Mesenchymal stem cell of adipose (primary cell): Measurements from ENCODE around the genes GARIN1A and GARIN1B.

- CAGE, long polyA plus RNA = no peak
These were observed 80.2 kb upstream of the GARIN1A start for GRCh38 chr7:128591670-128592536.

GRCh38 chr7:128651627-128652254 lies 20.4 kb upstream of the GARIN1A start:
- CAGE, long polyA plus RNA = no peak

DNA sequence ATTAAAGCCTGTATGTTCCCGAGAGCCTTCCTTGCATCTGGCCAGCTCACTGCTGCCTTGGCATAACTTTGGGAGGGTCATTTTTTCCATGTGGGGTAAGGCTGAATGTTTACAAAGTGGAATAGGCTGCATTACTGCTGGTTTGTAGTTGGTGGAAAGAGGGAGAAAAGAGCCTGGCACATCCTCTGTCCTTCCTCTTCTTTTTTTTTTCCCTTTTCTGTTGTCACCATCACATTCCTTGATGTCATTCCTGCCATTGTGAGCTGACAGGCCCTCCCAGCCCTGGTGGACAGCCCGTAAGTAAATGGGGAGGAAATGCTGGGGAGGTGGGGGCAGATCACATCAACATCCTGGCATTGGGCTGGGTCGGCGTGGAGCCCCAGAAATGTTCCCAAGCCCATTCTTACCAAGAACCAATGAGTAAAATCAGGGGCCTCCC lies at the start of gene GARIN1A:
TSS of gene GARIN1A (plus strand) at position 311 of the 439 bp plus-strand sequence.
- CAGE, long polyA plus RNA = no peak

DNA sequence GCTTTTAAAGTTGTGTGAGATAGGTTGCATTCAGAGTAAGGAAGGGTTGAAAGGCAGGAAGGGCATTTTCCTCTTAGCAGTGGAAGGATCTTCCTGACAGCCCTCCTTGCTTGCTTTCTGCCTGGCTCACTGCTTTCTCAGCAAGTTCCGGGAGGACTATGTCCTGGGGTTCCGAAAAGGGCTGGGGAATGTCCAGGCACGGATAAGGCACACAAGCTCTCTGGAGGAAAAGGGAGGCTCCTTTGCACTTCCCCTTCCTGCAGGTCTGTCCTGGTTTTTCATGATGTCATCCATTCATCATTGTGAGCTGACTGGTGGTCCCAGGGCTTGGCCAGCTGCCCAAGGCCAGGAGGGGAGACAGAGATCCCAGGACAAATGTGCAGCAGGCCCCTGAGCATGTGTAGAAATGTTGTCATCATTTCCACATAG lies at the start of gene GARIN1B:
TSS of gene GARIN1B (plus strand) at position 356 of the 429 bp plus-strand sequence.
- CAGE, long polyA plus RNA = no peak

DNA sequence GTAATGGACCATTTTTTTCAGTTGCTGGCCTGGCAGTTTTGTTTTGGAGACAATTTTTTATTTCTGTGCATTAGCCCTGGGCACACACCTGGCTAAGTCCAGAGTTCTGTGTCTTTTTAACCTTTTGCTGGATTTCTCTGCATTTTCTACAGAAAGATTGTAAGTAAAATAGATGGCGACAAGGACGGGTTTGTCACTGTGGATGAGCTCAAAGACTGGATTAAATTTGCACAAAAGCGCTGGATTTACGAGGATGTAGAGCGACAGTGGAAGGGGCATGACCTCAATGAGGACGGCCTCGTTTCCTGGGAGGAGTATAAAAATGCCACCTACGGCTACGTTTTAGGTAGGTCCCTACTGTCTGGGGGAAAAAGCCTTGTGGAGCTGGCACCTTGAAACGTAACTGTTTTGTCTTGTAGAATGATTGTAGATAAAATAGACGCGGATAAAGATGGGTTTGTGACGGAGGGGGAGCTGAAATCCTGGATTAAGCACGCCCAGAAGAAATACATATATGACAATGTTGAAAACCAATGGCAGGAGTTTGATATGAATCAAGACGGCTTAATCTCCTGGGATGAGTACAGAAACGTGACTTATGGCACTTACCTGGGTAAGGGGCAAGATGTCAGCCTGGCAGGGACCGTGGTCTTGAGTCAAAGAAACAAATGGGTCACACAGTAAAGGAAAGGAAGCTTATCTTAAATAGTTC lies 15.1 kb downstream of the CALU start:
- CAGE, long polyA plus RNA = no peak

- CAGE, long polyA plus RNA = no peak
These were observed 6.3 kb downstream of the OPN1SW start for GRCh38 chr7:128769129-128769758.

DNA sequence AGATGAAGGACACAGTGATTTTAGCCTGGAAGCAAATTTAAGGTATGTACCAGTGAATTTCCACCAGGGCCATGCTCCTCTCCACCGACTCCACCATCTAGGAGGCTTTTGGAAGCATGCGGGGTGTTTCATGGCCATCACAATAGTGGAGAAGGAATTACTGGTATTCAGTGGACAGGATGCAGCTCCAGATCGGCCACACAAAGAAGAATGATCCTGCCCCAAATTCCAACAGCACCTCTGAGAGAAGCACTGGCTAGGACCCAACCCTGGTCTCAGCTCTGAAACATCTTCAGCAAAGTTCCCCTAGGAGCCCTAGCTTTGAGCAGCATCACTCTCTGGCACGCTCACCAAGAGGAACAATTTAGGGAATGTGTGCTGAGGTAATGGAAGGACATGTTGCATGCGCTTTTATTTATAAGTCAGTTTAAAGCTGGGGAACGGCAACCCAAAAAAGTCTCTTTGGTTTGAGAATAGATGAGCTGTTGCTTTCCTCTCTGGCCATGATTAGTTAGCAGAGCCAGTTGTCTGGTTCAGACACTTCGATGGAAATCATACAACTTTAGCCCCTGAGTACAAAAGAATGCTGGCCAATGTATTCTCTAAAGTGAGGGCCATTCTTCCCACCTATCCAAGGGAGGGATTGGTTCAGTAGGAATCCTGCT lies 5.6 kb upstream of the OPN1SW start:
- CAGE, long polyA plus RNA = no peak

DNA sequence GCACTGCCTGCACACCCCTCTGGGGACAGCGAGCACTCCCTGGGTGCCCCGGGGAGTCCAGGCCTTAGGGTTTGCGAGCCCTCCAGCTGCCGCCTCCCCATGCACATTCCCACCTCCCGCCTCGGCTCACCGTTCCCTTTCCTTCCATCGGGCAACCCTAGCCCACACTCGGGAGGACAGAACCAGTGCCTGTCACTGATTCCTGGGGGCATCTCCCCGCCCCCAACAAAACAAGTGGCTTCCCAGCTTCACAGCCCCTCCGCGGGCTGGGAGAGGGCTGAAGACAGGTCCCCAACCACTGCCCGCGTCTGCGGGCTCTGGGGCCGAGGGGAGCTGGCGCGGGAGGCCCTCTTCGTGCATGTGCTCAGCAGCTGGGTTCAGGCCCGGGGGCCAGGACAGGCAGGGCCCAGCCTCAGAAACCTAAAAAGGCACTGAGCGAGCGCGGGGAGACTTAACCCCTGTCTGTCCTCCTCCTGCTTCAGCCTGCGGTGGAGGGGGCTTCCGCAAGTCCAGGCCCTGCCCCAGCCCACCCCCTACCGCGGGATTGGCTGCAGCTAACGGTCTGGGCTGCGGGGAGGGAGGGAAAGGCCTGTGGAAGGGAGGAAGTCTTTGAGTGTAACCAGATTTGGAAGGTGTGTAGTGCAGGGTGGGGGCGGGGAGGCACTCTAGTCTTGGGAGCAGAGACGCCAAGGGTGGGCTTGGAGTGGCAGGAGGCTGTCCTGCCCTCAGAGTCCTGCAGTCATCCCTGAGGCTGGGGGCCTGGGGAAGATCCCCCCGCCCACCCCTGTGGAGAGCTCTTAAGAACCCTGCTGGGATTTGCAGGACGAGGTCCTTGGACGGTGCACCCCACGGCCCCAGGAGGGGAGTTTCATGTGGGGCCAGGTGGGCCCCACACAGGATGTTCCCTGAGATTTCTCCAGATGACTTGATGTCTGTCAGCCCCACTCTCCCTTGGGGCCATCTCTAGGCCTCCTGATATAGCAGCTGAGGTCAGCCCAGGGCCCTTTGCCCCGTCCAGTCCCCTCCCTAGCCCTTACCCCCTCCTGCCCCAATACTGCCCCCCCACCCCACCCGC lies 1.3 kb downstream of the FLNC start:
- CAGE, long polyA plus RNA = no peak

DNA sequence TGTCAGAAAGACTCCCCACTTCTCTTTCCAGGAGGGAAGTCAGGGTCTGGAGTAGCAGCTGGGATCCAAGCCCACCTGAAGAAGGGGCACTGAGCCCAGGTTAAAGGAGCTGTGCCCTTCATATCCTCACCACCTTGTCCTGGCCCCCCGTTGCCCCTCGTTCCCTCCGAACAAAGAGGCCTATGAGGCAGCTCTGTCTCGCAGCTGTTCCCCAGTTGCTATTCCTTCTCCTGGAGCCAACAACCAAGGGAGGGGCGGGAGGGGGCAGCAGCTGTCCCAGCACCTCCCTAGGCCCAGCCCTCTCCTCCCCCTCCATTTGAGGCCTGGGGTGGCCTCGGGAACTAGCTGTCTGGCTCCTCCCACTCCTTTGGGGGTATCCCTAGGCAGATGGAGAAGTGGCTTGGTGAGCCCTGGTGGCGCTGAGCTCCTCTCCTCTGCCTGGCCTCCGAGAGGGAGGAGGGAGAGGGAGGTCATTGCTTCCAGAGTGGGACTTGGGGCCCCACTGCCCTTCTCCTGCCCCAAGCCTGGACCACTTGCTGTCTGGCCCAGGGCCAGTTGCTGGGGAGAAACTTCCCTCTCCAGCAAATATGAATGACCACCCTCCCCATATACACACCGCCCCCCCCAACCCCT lies 2.9 kb downstream of the FLNC start:
- CAGE, long polyA plus RNA = no peak

DNA sequence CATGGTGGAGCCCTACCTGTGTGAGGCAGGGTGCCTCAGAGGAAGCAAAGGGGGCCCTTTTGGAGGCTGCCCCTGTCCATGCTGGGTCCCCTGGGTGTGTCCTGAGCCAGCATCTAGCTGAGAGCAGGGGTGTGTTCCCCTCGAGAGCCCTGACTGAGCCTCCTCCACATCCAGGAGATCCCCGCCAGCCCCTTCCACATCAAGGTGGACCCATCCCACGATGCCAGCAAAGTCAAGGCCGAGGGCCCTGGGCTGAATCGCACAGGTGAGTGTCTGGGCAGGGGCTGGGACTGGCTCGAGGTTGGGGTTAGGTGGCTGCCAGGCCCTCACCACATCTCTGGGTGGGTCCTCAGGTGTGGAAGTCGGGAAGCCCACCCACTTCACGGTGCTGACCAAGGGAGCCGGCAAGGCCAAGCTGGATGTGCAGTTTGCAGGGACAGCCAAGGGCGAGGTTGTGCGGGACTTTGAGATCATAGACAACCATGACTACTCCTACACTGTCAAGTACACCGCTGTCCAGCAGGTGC lies 12.9 kb downstream of the FLNC start:
- CAGE, long polyA plus RNA = no peak

DNA sequence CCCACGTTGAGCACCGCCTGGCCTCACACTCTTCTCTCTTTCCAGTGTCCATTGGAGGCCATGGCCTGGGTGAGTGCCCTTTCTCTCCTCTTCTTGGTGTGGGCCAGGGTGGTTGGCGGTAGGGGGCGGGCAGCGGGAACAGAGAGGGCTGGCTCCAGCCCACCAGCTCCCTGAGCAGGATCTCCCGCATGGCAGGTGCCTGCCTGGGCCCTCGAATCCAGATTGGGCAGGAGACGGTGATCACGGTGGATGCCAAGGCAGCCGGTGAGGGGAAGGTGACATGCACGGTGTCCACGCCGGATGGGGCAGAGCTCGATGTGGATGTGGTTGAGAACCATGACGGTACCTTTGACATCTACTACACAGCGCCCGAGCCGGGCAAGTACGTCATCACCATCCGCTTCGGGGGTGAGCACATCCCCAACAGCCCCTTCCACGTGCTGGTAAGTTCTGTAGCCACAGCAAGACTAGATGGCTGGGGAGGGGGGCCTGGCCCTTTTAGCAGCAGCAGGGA lies 13.5 kb upstream of the ATP6V1F start:
- CAGE, long polyA plus RNA = no peak

- CAGE, long polyA plus RNA = no peak
These were observed 4.8 kb upstream of the ATP6V1F start for GRCh38 chr7:128857834-128858265.

DNA sequence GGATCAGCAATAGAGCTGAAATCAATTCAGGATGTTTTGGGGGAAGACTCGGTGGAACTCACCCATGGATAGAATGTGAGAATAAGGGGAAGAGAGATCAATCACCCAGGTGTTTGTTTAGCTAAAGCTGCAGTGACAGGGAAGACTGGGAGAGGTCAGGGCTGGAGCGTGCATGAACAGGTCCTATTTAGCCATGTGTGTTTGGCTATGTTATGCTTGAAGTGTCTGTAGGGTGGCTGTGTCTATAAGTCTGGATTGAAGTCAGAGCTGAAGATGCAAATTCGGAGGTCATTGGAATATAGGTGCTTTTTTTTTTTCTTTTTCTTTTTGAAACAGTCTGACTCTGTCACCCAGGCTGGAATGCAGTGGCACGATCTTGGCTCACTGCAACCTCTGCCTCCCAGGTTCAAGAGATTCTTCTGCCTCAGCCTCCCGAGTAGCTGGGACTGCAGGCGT lies 1.2 kb downstream of the ATP6V1FNB start:
- CAGE, long polyA plus RNA = no peak

DNA sequence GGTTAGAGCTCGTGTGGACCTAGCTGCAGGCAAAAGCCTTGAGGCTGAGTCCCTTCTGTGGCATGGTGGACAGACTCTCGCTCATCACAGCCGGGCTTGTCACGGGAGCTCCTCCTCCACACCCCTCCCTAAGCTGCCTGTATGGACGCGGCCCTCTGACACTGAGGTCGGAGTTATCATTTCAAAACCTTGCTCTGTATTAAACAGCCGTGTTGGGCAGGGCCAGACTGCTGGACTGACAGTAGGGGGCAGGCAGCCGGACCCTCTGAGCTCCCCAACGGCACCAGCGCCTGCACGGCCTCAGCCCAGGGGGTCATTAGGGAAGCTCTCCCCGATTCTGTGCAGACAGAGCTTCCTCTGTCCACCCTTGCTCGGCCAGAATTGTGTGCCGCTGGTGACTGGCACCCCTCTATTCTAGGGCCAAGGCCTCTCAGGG lies 2.3 kb downstream of the IRF5 start:
- CAGE, long polyA plus RNA = no peak

DNA sequence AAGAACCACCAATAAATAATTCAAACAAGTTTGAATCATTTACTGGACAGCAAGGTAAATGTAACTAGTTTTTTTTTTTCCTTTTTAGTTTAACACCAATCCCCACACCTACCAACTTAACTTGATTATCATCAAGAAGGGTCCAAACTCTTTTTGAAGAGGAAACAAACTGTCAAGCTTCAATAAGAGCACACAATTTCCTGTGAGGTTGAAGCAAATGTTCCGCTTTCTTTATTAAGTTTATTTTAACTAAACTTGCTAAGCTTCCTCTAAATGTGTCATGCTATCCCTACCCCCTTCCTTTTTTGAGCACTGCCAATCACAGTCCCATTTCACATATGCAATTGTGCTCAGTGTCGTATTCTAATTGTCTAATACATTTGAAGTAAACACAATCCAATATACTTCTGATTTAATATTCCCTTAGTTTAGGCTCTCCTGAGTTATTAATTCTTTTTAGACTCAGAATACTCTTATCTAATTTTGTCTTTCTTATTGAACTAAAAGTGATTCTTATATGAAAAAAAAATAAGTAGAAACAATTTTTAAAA lies 7.2 kb upstream of the TSPAN33 start:
- CAGE, long polyA plus RNA = no peak

DNA sequence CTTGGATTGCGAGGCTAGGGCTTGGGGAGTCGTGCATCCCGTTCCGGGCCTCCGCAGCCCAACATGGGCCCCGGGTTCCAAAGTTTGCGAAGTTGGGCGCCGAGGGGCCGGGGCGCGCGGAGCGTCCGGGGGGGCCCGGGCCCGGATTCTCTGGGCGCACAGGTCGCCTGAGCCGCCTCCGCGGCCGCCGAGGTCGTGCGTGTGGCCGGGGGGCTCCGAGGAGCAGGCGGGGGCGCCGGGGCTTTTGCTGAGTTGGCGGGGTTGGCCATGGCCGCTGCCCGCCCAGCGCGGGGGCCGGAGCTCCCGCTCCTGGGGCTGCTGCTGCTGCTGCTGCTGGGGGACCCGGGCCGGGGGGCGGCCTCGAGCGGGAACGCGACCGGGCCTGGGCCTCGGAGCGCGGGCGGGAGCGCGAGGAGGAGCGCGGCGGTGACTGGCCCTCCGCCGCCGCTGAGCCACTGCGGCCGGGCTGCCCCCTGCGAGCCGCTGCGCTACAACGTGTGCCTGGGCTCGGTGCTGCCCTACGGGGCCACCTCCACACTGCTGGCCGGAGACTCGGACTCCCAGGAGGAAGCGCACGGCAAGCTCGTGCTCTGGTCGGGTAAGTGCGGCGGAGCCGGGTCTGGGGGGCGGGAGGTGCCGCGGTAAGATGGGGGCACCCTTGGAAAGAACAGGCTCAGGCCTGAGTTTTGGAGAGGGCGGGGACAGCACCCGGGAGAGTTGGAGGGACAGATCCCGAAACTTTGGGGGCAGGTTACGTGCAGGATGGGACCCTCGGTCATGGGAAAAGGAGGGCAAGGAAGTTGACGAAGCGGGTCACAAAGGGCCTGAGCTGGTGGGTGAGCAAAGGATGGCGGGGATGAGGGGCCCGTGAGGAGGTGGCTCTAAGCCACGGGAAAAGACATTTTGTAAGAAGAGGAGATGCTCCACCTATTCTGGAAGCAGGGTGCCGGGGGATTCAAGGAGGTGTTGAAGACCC lies 740 bp downstream of the SMO start:
- CAGE, long polyA plus RNA = no peak

DNA sequence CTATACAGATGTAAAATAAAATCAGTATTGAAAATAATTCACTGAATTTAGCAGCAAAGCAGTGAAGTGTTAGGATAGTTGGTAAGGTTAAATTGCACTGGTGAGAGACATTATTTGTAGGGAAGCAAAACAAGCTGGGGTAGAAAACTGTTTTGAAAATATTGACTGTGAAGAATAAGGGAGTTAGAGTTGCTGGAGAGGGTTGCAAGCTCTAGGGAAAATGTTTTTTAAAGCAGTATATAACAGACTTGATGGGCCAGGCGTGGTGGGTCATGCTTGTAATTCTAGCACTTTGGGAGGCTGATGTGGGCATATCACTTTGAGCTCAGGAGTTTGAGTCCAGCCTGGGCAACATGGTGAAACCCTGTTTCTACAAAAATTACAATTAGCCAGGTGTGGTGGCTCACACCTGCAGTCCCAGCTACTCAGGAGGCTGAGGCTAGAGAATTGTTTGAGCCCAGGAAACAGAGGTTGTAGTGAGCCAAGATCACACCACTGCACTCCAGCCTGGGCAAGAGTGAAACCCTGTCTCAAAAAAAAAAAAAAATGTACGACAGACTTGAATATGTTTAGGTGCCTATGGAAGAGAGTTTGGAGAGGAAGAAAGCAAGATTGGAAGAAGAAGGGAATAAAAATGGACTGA lies 85.9 kb downstream of the AHCYL2 start:
- CAGE, long polyA plus RNA = no peak

DNA sequence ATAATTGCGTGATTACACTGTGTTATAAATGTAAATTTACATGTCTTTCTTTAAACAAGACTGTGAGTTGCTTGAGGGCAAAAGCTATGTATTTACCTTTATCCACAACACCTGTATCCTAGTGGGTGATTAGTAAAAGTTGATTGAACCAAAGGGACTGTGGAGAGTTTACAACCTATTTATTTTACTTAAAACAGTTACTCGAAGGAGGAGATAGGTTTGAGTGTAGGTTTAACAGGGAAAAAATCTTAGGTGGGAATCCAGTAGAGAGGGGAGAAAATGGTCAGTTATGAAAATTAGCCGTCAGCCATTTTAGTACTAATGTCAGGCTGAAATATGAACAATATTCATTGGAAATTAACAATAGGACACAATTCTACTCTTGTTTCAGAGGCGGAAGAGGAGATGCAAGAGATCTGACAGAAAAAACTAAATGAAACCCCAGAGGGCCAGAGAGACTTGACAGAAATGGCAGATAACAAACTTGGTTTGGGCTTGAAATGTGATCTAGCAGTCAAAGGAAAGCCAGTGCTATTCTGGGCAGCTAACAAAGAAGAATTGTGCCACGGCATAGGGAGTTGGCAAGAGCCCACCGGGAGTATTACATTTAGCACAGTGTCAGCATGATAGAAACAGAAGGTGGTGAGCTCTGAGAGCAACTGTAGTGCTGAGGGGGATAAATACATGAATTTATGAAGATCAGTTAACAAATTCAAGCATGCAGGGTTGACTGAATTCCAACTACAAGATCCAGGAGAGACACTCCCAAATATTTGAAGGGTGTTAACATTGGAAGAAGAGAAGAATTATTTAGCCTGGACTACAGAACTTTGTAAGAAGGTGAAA lies 91.0 kb downstream of the AHCYL2 start:
- CAGE, long polyA plus RNA = no peak

- CAGE, long polyA plus RNA = no peak
These were observed 17.2 kb upstream of the STRIP2 start for GRCh38 chr7:129416861-129417608.

GRCh38 chr7:129436011-129436855 lies 2.0 kb downstream of the STRIP2 start:
- CAGE, long polyA plus RNA = no peak